Cardiac septum (tissue), 1 donor: Measurements from ENCODE around the gene NBEA.

DNA sequence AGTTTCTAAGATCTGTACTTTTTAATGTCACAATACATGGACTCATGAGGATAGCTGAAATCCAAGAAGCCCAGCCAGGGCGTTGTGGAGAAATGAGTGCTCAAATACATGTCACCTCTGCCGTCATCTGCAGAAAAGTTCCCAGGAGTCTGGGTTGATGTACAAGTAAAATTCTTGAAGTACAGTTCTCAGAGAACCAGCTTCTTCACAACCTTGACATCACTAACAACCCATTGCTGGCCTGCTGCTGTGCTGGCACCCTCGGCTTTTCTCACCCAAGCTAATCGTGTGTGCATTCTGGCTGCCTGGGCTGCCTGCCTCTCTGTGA, 50.7 kb upstream of the MEDAG start:
- PRO-cap: no peak

- PRO-cap: no peak
Observed at GRCh38 chr13:30862595-30863752, 43.1 kb upstream of the MEDAG start.

GRCh38 chr13:30873060-30873478, 33.0 kb upstream of the MEDAG start:
- PRO-cap: no peak

DNA sequence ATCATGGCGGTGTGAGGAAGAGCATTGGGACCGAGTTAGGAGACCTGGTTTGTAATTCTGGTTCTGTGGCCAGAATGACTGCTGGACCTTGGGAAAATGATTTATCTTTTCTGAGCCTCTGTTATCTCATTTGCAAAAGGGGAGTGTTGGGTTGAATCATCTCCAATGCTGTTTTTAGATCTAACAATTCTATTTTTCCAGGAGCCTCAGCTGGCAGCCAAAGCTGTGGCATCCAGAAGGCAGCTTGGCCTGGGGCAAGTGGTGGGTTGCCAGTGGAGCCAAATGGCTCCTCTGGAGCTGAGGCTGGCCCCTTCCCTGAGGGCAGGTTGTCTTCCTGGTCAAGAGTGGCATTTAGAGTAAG, 21.2 kb downstream of the B3GLCT start:
- PRO-cap: no peak

DNA sequence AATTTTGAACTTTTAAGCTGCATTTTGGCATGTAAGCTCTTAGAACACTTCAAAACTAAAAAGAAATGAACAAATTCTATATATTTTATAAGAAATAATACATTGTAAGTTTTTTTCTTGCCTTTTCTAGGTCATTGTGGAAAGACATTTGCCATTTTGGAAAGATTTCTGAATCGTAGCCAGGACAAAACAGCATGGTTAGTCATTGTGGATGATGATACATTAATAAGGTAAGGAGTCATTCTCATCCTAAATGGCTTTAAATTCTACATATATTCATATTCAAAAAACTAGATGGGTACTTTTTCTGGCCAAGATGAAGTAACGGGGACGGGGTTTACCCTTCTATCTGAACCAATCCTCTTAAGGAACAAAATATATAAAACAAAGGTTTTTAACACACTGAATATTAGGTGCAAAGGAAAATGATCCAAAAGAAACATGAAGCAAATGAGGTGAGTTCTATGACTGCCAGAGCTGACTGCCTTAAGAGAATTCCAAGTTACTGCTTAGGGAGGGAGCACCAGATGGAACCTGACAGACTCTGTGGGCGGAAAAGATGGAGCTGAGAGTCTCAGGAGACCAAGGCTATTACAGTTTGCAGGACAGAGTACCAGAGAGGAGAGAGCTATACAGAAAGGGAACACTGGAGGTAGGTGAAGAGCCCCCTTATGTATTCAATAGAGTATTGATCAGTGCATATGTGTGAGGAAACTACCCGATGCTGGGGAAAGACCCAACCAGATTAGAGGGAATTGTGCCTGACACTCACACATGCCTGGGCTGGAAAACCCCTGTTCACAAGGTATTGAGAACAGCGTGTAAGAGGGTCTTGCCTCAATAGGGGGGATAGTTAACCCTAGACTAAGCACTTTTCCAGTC, 87.1 kb downstream of the B3GLCT start:
- PRO-cap: no peak

- PRO-cap: bidirectional peak, plus-strand start at chr13:32060993, minus-strand start at chr13:32060750
Observed at GRCh38 chr13:32060371-32061198, 29.0 kb downstream of the FRY start.

DNA sequence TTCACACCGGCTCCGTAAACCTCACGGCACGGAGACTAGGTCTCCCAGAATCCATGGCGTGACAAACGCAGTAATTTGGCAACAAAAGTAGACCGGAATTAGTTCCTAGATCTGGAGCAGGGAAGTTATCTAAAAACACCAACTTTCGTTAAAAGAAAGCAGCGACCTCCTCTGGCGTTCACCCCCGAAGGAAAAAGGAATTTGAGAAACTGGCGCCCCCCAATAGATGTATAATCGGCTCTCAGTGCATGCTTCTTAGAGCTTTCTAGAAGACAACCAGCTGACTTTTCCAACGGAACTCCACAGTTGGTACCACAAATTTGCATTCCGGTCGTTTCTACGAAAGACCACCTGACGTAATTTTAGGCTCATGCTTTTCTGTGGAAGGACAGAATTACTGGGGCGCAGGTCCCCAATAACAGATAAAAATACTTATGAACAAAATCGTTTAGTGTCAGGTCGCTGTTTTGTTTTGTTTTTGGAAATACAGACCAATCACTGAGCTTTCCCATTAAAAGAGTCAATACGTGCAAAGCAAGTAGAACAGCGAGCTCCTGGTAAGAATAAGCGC, 356 bp upstream of the N4BP2L2 start:
- PRO-cap: bidirectional peak, plus-strand start at position 151 of the sequence, minus-strand start outside the sequence

- PRO-cap: no peak
Observed at GRCh38 chr13:32769994-32770656, 183.9 kb downstream of the PDS5B start.

DNA sequence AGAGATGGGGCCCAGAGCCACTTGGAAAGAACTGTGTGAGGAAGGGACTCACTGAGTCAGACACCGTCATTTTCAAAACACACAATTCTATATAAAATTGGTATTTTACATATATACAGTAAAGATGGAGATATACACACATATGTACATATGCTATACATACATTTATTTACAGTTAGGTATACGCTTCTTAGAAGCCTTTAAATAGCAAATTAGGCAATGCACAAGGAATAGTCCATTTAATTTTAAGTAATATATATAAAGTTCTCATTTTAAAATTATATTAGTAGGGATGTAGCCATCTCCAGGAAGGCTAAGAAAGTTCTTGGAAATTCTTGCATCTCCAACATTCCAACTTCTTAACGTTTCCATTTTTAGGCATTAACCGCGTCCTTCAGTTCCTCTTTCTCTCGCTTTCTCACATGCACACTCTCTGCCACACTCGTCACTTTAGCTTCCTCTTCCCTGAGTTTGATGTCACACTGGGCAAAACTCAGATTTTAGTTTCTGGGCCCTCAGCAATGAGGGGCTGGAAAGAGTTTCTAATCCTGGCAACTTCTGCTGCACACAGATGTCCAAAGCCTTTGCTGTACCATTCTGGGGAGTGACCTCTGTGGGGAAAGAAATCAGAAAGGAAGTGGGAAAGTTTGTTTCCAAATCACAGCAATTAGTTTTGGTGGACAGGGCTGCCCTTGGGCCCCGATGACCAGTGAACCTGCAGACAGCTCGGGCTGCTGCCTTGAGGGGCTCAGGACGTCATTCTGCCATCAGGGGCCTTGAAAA, 89.1 kb downstream of the KL start:
- PRO-cap: no peak

DNA sequence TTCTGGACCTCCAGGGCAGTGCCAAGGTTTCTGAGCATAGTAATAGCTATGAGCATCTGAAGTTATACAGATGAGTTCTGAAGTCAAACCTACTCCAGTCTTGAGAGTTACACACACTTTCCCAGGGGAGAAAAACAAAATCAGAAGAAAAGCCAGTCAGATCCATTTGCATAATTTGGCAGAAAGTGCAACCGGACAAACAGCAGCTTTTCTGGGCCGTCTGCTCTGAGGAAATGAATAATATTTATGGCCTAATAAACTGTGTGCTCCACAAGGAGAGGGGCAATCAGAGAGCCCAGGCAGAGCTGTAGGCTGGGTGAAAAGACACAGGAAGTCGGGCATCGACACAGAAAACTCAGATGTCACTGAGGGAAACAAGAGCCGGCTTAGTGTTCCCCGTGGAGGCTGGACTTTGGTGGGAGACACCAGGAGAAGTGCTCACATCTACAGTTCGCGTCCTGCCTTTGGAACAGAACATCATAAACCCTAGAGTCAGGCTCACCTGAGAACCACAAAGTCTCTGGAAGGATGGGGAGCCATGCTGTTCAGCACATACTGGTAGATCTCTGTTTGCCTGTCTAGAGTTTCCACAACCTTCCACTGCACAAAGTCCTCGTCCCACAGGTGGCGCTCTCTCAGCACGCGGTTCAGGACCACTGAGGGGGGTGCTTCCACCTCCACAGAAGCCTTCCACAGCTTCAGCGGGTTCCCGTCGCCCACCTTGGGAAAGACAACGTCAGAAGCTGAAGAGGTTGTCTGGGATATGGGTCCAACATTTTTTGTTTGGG, 93.3 kb downstream of the KL start:
- PRO-cap: no peak

- PRO-cap: no peak
Observed at GRCh38 chr13:33256201-33256803, 29.3 kb downstream of the STARD13 start.

DNA sequence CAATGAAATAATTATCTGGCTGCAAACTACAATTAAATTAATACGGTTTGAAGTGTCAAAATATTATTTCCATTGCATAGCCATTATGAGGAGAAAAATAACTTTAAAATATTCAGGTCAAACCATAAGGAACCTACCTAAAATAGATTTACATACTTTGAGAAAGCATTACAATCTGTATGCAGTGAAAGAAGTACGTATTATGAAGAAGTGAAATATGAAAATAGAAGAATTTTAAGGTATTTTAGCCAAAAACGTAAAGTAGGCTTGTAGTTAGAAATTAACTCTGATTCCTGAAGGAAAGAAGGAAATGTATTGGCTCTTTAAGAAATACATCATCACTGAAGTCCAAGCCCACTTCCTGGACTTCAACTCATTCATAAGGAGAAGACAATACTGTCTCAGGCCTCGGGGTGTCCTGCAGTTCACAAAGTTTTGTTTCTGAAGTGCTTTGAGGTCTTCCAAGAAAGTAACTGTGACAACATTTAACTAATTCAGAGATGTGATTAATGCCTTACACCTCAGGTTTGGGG, 65.6 kb upstream of the STARD13 start:
- PRO-cap: bidirectional peak, plus-strand start at position 411 of the sequence, minus-strand start at position 295 of the sequence

DNA sequence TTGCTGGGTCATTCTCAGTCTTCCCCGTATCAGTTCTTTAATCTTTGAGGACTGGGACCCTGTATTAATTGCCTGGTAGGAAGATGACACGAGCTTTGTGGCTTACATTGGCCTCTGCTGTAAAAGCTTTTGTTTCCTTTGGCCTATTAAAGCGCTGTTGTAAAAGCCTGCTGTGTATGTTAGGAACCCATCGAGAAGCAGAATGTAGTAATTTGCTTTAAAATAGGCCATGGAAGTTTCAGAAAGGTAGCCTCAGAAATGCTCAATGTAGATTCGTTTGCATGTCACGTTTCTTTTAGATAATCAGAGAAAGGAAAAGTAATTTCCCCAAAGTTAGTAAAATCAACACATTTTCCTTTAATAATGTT, 257.5 kb upstream of the STARD13 start:
- PRO-cap: no peak

GRCh38 chr13:33743925-33744499, 73.9 kb upstream of the RFC3 start:
- PRO-cap: no peak

DNA sequence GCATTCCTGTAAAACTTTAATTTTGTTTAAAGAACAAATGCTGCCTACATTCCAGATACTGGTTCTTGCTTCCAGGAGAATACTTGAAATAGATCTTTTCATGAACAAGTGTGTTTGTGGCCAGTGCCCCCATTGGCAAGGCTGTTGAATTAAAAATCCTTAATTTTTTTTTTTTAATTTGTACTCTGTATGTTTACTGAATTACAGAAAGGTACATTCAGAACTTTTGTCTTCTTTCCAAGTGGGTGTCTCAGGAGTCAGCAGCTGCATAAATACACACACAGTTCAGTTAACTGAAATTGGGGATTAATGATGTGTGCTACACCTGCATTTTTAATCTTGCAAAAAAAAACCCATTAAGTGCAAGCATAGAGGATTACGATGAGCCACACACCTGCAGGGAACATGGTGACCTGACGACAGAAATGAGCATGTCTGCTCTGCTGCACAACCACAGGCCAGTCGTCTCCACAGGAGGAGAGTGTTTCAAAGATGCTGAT, 72.5 kb upstream of the RFC3 start:
- PRO-cap: no peak

GRCh38 chr13:34941380-34942580, at the start of gene NBEA:
Gene NBEA (plus strand): TSS chr13:34942270.
- PRO-cap: bidirectional peak, plus-strand start at chr13:34942287, minus-strand start at chr13:34942145; unidirectional peak, plus-strand start at chr13:34942493

- PRO-cap: no peak
Observed at GRCh38 chr13:35351992-35352585, 124.4 kb downstream of the MAB21L1 start.

- PRO-cap: no peak
Observed at GRCh38 chr13:35474616-35475027, 1.9 kb downstream of the MAB21L1 start.

DNA sequence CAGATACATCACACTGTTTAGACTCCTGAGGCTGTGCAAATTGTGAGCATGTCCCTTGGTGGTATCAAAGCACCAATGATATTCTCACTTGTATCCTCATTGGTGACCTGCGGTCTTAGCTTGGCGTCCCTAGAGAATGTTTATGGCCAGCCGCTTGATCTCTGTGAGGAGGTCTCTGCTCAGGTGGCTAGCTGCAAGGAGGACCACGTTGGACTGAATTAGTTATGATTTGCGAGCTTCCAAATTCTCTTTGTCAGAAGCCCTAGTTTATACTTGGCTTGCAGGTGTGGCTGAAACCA, 283.7 kb upstream of the MAB21L1 start:
- PRO-cap: unidirectional peak, minus-strand start at position 215 of the sequence

GRCh38 chr13:36060905-36061583, 70.1 kb downstream of the DCLK1 start:
- PRO-cap: no peak